Mesangial cell (primary cell): ENCODE data around the gene COL3A1.

- RAMPAGE, long total RNA = no peak
Measured at GRCh38 chr2:182973923-182974911, 64.0 kb downstream of the NCKAP1 start.

DNA sequence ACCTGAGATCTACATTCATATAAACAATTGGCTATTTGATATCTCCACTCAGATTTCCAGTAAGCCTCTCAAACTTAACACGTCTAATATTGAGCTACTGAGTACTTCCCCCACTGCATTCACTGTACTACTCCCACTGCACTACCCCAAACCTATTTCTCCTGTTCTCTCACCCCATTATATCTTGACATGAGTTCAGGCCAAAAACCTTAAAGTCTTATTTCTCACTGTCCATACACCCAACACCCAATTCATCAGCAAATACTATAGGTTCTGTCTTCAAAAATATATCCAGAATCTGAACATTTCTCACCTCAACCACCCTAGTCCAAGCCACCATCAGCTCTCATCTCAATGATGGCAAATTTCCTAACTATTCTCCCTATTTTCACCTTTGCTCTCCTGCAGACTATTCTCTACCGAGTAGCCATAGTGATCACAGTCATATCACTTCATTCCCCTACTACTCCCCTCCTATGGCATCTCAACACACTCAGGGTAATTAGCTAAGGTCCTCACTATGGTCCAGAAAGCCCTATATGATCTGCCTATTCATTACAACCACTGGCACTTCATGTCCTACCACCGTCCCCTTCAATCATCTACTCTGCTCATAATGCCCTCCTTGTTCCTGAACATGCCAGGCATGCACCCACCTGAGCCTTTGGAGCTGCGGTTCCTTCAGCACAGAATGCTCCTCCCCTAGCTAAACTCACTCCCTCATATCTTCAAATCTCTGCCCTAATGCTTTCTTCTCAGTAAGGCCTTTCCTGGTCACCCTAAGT lies 24.8 kb downstream of the NCKAP1 start:
- RAMPAGE, long total RNA = no peak

- RAMPAGE, long total RNA = no peak
Measured at GRCh38 chr2:183056816-183057388, 18.6 kb upstream of the NCKAP1 start.

DNA sequence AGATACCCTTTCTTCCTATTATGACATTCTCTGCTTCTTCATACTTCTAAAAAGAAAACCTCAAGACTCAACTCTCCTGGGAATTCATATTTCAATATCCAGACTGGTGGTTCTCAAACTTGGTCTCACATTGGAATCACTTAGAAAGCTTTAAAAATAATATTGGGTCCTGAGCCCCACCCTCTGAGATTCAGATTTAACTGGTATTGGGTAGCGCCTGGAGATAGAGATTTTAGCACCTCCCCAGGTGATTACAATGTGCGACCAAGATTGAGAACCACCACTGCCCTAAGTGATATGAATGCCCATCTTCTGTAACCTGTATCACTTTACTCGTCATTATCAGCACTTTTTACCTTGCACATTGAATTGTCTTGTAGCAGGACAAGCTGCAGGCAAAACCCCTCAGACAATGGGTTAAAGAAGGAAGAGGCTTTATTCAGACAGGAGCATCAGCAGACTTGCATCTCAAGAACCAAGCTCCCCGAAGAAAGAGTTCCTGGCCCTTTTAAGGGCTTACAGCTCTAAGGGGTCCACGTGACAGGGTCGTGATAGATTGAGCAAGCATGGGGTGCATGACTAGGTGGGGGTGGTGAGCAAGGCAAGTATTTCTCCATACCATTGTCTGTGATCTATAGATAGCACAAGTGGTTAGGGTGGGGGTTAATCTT lies 46.6 kb upstream of the ZC3H15 start:
- RAMPAGE, long total RNA = no peak

DNA sequence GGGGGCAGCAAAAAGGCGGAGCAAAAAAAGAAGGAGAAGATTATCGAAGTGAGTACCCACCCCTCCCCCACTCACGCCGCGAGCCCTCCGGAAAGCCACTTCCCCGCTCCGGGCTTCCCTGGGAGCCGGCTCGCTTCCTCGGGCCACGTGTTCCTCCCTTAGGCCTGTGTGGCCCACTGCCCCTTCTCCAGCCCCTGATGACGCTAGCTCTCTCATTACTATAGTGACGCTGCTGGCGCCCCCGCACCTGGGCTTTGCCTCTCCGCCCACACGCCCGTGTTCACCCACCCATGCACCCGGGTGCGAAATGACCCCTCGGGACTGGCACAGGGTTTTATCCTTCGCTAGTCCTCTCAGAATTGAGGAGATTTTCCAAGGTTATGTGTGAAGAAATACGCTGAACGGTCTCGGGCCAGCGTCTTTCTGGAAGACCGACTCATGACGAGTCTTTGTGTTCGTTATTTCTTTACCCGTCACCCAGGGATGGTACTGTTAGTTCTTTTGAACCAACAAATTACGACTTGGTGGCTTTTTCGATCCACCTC lies 422 bp downstream of the ZC3H15 start:
- RAMPAGE, long total RNA = no peak

DNA sequence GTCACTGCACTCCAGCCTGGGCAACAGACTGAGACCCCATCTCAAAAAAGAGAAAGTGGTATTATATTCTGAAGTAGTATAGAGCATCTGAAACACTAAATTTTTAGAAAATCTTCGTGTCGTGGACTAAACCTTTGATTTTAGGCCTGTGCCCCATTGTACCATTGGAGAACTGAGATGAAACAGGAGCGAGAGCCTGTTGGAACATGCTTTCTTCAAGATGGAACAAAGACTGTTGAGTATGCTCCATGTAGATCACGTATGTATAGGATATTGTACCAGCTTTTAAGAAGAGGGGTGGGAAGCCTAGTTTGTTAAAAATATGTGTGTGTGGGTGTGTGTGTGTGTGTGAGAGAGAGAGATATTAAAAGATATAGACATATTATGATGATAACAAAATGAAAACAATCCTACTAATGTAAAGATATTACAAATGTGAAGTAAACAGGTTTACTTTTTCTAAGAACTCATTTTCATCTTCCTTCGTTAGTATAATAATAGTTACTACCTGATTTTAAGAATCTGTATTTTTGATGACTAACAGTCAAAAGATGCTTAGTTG lies 35.6 kb downstream of the ITGAV start:
- RAMPAGE, long total RNA = no peak

DNA sequence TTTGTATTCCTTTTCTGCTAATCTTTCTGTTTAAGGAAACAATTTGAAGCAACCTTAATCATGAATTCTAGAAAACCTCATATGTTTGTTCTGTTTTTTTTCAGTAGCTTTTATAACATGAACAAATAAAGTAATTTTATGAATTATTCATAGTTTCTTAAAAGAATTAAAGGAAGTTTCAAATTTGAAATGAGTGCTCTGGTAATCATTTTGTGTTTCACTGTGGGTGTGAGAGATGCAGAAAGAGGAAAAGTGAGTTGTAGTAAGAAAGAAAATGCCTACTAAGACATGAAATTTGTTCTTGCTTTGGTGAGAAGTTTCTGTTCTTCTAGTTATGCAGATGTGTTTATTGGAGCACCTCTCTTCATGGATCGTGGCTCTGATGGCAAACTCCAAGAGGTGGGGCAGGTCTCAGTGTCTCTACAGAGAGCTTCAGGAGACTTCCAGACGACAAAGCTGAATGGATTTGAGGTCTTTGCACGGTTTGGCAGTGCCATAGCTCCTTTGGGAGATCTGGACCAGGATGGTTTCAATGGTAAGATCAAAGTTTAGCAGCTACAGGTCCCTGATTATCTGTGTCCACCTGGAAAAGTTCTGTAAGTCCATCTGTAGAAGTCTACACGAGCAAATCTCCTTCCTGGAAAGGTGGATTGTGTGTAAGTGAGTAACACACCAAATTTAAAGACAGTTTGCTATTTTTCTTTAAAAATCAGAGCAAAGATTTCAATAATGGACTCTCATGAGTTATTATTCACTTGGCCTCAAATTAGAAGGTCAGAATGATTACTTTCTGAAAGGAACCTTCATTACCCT lies 51.4 kb downstream of the ITGAV start:
- RAMPAGE, long total RNA = no peak

DNA sequence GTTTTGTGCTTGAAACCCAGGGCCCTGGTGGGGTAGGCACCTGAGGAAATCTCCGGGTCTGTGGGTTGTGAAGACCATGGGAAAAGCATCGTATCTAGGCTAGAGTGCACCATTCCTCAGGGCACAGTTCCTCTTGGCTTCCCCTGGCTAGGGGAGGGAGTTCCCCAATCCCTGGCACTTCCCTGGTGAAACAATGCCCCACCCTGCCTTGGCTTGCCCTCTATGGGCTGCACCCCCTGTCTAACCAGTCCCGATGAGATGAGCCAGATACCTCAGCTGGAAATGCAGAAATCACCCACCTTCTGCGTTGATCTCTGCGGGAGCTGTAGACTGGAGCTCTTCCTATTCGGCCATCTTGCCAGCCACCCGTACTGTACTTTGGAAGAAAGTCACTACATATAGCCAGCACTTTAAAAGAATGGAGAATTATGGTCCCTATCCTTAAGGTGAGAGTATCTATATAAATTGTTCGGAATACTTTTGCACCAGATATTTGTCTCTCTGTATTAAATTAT lies 33.9 kb downstream of the TFPI start:
- RAMPAGE, long total RNA = no peak

DNA sequence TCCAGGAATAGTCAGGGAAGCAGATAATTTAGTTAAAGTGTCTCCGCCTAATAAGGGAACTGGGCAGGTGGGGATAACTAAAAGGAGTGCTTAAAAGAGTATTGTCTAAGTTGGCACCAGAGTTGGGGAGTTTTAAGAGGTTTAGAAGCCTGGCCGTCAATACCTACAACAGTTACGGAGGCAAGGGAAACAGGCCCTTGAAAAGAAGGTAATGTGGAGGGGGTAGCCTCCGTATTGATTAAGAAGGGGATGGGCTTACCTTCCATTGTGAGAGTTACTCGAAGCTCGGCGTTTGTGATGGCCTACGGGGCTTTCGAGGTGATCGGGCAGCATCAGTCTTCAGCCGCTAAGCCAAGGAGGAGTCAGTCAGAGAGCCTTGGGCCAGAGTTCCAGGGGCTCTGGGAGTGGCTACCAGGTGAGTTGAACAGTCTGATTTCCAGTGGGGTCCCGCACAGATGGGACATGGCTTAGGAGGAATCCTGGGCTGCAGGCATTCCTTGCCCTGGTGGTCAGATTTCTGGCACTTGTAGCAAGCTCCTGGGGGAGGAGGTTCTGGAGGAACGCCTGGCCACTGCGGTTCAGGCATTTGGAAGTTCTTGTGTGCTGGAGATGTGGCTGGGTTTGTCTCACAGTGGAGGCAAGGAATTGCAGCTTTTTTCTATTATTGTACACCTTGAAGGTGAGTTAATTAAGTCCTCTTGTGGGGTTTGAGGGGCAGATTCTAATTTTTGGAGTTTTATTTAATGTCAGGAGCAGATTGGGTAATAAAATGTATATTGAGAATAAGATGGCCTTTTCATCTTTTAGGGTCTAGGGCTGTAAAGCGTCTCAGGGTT lies 119.4 kb upstream of the TFPI start:
- RAMPAGE, long total RNA = no peak

- RAMPAGE, long total RNA = no peak
Measured at GRCh38 chr2:188032218-188032626, 259.5 kb upstream of the GULP1 start.

DNA sequence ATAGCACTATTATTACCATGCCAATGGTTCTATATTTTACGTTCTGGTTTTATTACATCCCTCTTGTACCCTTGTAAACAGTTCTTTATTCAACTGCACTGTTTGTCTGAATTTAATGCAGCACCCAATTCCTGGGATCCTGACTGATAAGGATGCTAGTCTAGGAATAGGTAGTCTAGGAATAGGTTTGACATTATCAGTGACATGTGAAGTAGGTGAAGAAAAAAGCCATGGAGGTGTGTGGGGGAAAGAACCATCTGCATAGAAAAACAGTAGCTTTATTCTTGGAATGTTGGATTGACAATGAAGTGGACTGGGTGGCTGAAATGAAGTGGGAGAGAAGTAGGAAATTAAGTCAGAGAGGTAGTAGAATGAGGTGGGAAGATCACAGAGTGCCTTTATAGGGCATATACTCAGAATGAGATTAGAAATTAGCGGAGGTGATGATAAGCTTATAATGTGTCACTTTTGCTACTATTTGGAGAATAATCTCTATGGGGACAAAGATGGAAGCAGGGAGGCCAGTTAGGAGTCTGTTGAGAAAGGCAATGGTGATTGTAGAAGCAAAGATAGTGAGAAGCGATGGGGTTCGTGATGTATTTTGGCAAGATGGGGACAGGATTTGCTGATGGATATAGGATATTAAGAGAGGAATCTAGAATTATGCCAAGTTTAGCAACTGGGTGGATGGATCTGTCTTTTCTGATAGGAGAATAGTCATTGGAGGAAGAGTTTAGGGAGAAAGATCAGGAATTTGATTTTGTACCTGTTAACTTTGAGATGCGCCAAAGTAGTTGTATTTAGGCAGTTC lies 37.7 kb downstream of the GULP1 start:
- RAMPAGE, long total RNA = no peak

- RAMPAGE, long total RNA = start-site peak on the plus strand at chr2:188974372-188974459, 880 reads
Measured at GRCh38 chr2:188974052-188974779, at the start of gene COL3A1. Gene COL3A1 (plus strand): TSS chr2:188974373.

DNA sequence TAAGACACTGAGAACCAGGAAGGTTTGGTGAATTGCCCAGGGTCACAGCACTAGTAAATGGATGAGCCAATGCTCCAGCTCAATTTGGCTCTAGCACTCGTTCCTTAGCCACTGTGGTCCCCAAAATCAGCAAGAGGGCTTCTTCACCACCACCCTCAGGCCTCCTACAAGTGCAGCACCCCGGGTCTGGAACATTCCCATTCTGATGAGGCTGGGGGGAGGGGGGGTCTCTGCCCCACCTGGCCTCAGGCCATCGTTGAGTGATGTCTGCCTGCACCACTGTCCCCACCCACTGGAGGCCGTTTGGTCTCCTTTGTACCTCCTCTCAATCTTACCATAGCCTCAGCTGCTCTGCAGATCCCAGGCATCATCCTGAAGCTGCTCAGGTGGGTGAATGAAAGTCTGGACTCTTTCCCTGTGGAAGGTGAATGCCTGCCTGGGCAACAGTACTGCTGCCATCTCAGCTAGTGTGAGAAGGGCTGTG lies 42.3 kb downstream of the WDR75 start:
- RAMPAGE, long total RNA = no peak

GRCh38 chr2:189515127-189515613 lies 65.4 kb downstream of the SLC40A1 start:
- RAMPAGE, long total RNA = no peak

GRCh38 chr2:190241692-190242490 lies 61.2 kb downstream of the C2orf88 start:
- RAMPAGE, long total RNA = no peak

- RAMPAGE, long total RNA = no peak
Measured at GRCh38 chr2:190344204-190344707, 867 bp downstream of the INPP1 start.

- RAMPAGE, long total RNA = no peak
Measured at GRCh38 chr2:190406782-190407022, 1.5 kb upstream of the MFSD6 start.

- RAMPAGE, long total RNA = no peak
Measured at GRCh38 chr2:190407023-190407426, 1.1 kb upstream of the MFSD6 start.

GRCh38 chr2:190532407-190533202 lies 1.9 kb downstream of the NEMP2 start:
- RAMPAGE, long total RNA = no peak

DNA sequence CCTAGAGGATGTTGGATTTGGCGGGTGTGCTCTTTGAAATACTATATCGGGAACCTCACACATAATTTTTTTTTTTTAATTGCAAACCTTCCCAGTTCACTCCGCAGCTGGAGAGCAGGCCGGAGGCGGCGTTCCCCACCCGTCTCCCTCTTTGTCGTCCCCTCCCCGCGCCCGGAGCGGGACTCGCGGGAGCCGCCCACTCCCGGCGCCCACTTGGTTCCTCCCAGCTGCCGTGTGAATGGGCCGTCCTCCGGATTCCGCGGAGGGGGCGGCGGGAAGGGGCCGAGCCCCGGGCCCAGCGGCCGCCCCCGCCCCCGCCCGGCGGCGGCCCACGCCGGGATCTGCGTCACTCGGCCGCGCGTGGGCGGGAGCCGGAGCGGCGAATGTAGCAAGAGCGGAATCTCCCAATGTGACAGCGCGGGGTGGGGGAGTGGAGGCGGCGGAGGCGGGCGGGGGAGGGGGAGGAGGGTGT lies 297 bp upstream of the NAB1 start:
- RAMPAGE, long total RNA = no peak